Cardiac ventricle fibroblast (primary cell): ENCODE measurements around the genes UBL3, RXFP2 and PDS5B.

- RAMPAGE, long total RNA: no peak
Observed at GRCh38 chr13:29830958-29831301, 19.5 kb downstream of the UBL3 start.

GRCh38 chr13:29850143-29850723 is at the start of gene UBL3:
UBL3 (minus strand) TSS chr13:29850617.
- RAMPAGE, long total RNA: no peak

- RAMPAGE, long total RNA: no peak
Observed at GRCh38 chr13:30133374-30133835, 173.9 kb downstream of the KATNAL1 start.

DNA sequence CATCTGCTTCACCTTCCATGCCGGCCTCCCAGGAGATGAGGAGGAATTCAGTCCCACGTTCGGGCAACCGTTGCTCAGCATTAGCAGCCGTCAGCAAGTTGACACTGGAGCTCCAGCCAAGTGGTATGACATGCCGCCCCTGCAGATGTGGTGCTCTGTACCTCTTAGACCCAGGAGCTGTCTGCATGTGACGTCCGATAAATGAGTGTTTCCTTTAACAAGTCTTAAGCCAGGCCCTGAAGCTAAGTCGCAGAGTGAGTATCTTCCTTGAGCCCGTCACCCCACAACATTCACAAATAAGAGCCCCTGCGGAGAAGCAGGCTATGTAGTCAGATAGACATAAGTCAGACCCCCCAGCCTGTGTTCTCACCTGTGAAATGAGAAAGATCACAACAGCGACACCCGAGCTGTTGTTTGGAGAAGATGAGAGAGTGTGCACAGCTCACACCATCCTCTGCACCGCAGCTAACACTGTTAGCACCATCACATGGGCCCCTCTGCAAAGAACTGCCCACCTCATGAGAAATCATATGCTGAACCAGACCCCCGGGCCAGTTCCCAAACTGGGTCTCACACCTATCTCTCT is 150.2 kb downstream of the KATNAL1 start:
- RAMPAGE, long total RNA: no peak

GRCh38 chr13:30182119-30182495 is 125.2 kb downstream of the KATNAL1 start:
- RAMPAGE, long total RNA: no peak

DNA sequence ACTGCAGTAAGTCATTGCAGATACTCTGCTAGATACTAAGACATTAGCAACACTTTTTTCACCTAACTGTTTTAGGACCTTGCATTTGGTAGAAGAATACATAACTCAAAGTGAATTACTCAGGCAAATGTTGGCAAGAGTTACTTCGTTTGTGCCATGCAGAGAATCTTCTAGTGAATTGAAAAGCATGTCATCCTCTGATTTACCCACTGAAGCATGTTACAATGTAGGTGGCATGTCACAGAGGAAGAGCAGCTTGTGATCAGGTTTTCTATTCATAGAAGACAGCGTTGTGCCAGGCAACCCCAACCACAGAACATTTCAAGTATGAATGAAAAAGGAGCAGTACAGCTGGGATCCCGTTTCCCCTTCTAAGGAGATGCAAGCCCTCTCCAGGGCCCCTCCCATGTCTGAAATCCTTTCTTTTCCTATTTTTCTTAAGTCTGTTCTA is 5.9 kb upstream of the KATNAL1 start:
- RAMPAGE, long total RNA: no peak

GRCh38 chr13:30362585-30363216 is 55.4 kb upstream of the KATNAL1 start:
- RAMPAGE, long total RNA: no peak

DNA sequence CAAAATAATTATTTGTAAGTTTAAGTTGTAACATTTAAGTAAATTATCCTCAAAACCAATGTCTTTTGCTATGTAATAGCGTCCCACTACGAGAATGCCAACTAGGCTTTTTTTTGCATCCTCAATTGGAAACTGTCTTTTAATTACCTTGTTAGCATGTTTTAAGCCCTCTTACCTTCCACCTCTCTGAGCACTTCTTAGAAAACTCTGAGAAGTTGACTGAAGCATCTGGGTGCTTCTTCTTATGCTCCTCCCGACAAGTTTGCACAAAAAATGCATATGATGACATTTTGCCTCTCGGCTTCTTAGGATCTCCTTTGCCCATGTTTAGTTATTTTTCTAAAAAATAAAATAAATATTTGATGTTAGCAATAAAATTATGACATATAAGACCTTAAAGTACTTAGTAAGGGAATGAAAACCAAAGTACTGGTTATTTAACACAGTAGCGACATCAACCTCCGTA is 2.3 kb downstream of the HMGB1 start:
- RAMPAGE, long total RNA: no peak

DNA sequence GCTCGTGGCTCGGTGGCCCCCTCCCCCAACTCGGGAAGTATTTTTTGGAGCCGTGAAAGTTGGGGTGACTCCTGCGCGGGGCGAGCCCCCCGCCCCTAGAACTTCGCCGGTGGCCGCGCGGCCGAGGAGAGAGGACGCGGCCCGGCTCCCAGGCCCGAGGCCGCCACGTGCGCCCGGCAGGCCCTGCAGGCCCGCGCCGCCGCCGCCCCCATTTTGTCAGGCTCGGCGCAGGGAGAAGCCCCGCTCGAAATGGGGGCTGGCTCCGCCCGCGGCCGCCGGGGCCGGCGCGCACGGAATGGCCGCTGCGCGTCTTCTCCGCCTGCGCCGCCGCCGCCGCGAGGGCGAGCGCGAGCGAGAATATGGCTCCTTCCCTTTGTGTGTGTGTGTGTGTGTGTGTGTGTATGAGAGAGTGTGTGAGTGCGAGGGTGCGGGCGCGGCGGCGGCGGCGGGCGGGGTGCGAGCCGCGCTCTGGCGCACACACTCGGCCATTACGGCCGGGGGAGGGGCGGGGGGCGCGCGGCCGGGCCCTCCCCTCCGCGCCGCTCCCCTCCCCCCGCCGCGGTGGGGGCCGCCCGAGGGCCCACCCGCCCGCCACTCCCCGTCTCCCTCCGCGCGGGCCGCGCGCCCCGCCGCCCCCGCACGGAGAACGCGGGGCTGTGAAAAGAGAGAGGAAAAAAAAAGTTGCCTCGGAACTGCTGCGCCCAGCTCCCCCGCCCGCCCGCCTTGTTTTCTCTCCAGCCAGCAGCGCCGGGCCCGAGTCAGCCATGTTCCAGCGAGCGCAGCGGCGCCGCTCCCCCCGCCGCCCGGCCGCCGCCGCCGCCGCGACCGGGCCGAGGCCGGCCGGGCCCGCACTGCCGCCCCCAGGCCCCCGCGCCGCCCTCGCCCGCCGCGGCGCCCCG is 1.1 kb downstream of the HMGB1 start:
- RAMPAGE, long total RNA: no peak

GRCh38 chr13:30681710-30682293 is 53.5 kb upstream of the ALOX5AP start:
- RAMPAGE, long total RNA: no peak

DNA sequence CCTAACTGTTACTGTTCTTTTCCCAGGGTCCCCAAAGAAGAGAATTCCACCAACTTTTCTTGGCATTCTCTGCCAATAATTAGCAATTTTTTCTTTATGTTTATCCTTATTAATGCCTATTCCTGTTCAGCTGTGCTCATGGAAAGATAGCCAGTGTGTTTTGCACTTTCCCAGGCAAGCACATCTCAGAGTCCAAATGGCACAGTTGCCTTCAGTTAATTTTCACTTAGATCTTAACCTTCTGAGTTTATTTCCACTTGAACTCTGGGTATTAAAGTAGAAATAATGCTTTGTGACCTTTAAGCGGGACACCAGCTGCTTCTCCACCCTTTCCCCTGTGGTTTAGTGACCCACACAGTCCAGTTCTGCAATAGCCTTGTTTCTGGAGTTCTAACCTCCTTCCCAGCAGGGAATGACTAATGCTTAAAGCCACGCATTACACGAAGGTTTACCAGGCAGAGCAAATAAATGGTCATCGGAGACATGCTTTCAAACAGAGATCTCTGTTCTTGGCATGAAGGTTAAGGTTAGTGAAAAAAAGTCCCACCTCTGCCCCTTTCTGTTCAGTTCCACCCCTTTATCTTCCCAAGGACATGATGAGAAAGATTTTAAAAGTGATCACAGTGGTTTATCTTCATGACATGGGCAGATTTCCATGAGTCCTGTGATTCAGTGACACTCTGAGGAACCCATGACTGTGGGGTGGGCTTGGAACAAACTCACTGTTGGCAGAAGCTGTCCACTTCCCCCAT is 25.3 kb upstream of the MEDAG start:
- RAMPAGE, long total RNA: no peak

DNA sequence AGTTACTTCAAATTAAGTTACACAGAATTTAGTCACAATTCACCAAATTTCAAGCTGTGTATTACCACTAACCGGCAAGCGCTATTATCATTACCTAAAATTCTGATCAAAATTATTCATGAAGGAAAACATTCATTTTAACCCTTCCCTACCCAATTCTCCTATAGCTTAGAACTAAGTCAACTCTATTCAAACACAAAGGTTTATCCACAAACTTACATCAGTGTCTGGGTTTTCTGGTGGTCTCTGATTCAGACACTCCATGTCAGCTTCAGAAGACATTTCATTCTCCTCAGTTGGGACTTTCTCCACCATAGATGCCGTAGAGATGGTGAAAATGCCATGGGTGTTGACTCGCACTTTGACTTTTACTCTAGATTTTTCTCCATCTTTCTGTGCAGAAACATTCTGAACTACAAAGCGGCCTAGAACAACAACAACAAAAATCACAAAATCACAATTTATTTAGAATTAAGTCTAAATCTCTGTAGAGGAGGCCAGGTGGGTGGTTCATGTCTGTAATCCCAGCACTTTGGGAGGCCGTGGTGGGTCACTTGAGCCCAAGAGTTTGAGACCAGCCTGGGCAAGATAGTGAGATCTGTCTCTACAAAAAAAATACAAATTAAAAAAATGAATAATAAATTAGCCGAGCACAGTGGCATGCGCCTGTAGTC is 16.2 kb downstream of the HSPH1 start:
- RAMPAGE, long total RNA: no peak

- RAMPAGE, long total RNA: no peak
Observed at GRCh38 chr13:31200657-31201016, 862 bp downstream of the B3GLCT start.

GRCh38 chr13:31221029-31221389 is 21.2 kb downstream of the B3GLCT start:
- RAMPAGE, long total RNA: no peak

DNA sequence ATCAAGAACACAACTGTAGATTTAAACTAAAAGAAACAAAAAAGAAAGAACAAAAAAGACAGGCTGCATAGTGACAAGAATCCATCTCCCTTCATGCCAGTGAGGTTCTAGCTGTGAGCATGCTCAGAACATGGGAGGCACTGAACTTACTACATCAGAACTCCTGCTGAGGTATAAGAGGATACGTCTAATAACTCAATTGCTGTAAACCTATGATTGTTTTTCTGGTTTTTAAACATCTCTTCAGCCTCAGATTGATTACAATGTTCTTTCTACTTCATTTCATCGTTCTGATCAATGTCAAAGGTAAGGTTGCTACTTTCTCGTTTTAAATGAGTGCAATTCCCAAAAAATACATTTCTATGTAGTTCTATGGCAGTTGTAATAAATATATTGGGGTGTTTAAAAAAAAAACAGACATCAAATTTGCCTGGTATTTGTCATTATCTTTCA is at the start of gene RXFP2:
Gene RXFP2 (plus strand): TSS at position 126 of the 453 bp plus-strand sequence.
- RAMPAGE, long total RNA: no peak

- RAMPAGE, long total RNA: no peak
Observed at GRCh38 chr13:32414416-32415016, 13.4 kb downstream of the N4BP2L1 start.

- RAMPAGE, long total RNA: no peak
Observed at GRCh38 chr13:32586360-32586815, at the start of gene PDS5B. PDS5B (plus strand) TSS chr13:32586452.

GRCh38 chr13:33015837-33016369 is 320 bp upstream of the KL start:
- RAMPAGE, long total RNA: no peak

DNA sequence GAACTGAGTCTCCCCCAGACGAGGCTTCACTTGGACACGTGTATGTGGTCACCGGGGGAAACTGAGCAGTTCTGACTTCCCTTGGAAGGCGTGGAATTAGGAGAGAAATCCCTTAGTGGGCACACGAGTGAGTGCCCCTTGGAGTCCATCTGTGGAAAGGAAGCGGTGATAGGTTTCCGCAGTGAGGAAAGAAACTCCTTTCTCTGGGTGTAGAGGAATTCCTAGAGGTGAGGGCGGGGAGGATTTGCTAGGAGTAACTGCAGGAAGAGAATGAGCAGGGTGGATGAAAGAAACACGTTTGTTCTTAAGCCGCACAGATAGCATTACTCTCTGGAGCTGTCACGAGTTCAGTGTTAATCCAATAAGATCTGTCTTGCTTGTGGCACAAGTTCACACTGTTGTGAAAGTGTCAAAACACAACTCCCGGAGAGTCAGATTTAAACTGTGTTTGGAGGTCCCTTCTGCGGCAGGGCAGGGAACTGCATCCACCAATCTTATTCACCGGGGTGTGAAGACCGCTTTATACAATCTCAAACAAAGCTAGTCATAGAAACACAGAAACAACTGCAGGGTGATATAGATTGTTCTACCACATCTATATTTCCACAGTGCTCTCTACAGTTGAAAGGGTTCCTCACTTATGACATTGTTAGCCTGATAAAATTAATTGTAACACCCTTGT is 1.3 kb downstream of the KL start:
- RAMPAGE, long total RNA: no peak

GRCh38 chr13:33126981-33127387 is 110.8 kb downstream of the KL start:
- RAMPAGE, long total RNA: no peak